Lung (tissue), 4 donors: ENCODE data around the gene ST6GAL2.

DNA sequence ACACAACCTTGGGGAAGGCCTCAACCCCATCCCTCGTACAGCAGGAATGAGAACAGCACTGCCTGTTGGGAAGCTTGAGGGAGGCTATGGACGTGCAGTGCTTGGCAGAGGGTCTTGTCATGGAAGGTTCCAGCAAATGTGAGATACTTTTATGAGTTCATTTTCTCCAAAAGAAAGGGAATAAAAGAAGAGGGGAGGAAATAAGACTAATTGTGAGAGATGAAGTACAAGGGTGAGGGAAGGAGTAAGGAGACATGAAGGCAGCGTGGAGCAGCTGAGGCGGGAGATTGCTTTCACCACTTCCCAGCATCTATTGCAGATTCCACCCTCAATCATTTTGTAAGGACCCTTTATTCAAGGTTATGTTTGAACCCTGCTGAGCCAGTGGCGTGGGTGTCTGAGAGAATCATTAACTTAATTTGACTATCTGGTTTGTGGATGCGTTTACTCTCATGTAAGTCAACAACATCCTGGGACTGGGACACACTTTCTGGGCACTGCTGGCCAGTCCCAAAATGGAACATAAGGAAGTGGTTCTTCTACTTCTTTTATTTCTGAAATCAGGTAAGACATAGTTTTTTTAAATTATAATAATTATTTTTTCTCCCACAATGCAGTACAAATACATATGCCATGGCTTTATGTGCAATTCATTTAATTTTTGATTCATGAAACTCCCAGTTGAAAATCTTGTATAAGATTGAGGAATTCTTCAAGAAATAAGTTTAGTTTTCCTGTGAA is 86.4 kb downstream of the RGPD3 start:
- PRO-cap = no peak
- RAMPAGE, long total RNA = no peak
- RRBS = no CpG with 5 or more reads among the region's 6 CpGs

- PRO-cap = no peak
- RAMPAGE, long total RNA = no peak
- RRBS = no CpG with 5 or more reads among the region's 12 CpGs
These were observed 83.6 kb downstream of the RGPD3 start for GRCh38 chr2:106384448-106385131.

GRCh38 chr2:106885766-106886298 is at the start of gene ST6GAL2:
TSS of gene ST6GAL2 (minus strand) at chr2:106886167.
- PRO-cap = no peak
- RAMPAGE, long total RNA = no peak
- RRBS = 4% methylated on average over 12 of the region's 45 CpGs

GRCh38 chr2:107828690-107829184 is 2.0 kb downstream of the RGPD4 start:
- PRO-cap = no peak
- RAMPAGE, long total RNA = no peak
- RRBS = no CpG with 5 or more reads among the region's 71 CpGs

GRCh38 chr2:108385715-108385992 is 7.9 kb downstream of the SULT1C4 start:
- PRO-cap = no peak
- RAMPAGE, long total RNA = no peak

GRCh38 chr2:108601156-108601675 is 66.9 kb downstream of the LIMS1 start:
- PRO-cap = no peak
- RAMPAGE, long total RNA = no peak
- RRBS = no CpG with 5 or more reads among the region's 11 CpGs

- PRO-cap = no peak
- RAMPAGE, long total RNA = no peak
- RRBS = no CpG with 5 or more reads among the region's 4 CpGs
These were observed 84.7 kb downstream of the LIMS1 start for GRCh38 chr2:108618918-108619346.

GRCh38 chr2:108657525-108658005 is 61.7 kb upstream of the RANBP2 start:
- PRO-cap = no peak
- RAMPAGE, long total RNA = no peak
- RRBS = no CpG with 5 or more reads among the region's 4 CpGs

- PRO-cap = no peak
- RAMPAGE, long total RNA = no peak
- RRBS = no CpG with 5 or more reads among the region's 7 CpGs
These were observed 8.6 kb downstream of the RANBP2 start for GRCh38 chr2:108727791-108728298.

- PRO-cap = no peak
- RAMPAGE, long total RNA = no peak
- RRBS = no CpG with 5 or more reads among the region's 17 CpGs
These were observed 944 bp downstream of the EDAR start for GRCh38 chr2:108987962-108988590.

GRCh38 chr2:109185313-109185726 is 56.3 kb downstream of the SH3RF3 start:
- PRO-cap = no peak
- RAMPAGE, long total RNA = no peak
- RRBS = no CpG with 5 or more reads among the region's 4 CpGs

DNA sequence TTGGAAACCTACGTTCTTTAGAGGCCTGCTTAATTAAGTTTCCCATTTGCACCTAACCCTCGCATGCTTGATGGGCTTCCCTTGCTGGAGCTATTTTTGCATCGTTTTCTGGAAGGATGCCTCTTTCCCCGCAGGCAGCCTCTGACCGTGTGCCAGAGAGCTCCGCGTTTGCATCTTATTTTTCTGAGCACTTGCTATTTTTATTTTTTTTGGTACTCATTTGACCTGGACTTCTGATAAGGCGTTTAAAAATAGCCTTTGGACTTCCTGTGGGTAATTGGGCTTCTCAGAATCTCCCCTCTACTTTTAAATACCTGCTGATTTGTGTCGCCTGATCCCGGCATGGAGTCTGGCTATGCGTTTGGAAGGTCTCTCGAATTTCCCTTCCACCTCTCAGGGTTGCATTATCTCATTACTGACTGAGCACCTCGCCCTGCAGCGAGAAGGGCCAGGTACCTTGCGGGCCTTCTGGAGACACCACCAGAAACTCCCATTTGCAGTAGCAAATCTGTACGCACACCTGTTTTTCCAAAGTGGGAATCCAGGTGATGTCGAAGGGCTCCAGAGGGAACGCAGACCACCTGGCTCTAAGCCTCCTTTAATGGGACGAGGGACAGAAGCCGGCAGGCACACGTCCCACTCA is 66.6 kb downstream of the SH3RF3 start:
- PRO-cap = no peak
- RAMPAGE, long total RNA = no peak
- RRBS = no CpG with 5 or more reads among the region's 21 CpGs

DNA sequence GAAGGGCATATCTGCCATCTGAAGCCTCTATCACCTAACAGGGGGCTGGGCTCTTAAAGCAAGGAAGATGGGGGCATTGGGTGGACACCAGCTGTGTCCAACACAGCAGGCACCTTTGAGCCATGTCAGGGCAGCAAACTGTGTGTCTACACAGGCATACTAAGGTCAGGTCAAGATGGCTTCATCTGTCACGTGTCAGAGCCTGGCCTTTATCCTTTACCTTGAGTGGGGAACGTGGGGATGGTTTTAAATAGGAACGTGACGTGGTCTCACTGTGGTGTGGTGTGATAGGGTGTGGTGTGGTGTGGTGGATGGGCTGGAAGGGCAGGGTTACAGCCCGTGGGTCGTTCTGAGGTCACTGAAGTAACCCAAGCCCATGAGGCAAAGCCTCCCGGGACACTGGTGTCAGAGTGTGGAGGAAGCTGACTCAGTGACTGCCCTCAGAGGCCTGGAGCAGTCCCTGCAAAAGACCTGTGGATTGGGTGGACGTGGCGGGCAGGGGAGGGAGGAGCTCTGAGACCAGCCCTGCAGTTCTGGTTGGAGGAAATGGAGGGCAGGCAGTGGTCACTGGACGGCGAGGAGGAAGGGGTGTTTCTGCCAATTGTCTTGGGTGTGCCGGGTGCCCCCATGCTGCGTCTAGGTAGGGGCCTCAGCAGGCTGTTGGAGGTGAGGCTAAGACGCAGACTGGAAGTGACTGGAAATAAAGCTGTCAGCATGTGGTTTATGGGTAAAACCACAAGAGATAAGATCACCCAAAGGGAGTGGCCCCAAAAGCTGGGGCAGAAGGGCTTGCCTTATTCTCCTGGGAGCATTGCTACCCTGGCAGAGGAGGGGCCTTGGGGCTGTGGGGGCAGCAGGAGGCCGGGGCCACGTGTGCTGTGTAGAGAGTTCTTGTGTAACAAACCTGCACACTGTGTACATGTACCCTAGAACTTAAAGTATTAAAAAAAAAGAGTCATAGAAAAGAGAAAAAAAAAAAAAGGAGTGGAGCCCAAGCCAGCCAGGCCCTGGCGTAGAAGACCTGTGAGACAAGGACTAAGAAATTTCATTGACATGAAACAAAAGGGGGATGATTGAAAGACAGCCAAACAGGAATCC is 84.8 kb downstream of the SH3RF3 start:
- PRO-cap = no peak
- RAMPAGE, long total RNA = no peak
- RRBS = no CpG with 5 or more reads among the region's 17 CpGs

DNA sequence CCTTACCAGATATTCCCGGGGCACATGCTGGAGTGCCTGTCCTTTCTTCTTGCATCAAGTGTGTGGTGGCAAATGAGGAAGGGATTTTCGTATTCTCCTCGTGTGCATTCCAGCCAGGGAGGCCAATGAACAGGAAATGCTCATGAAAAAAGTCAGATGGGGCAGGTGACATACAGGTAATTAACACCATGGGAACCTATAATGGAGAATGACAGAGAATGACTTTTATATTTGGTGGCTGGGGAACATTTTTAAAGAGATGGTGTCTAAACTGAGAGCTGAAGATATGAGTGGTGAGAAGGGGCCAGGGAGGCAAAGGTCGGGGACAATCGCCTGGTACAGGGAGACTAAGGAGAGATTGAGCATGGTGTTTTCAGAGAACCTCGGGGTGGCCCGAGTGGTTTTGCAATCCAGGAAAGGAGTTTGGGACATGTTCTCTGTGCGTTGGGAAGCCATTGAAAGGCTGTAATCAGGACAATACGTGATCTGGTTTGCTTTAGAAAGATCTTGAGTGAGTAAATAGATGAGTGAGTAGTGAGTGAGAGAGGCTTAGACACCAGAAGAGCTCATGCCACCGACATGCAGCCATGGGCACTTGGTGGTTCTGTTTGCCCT is 114.5 kb downstream of the SH3RF3 start:
- PRO-cap = no peak
- RAMPAGE, long total RNA = no peak
- RRBS = 63% methylated on average over 1 of the region's 10 CpGs

DNA sequence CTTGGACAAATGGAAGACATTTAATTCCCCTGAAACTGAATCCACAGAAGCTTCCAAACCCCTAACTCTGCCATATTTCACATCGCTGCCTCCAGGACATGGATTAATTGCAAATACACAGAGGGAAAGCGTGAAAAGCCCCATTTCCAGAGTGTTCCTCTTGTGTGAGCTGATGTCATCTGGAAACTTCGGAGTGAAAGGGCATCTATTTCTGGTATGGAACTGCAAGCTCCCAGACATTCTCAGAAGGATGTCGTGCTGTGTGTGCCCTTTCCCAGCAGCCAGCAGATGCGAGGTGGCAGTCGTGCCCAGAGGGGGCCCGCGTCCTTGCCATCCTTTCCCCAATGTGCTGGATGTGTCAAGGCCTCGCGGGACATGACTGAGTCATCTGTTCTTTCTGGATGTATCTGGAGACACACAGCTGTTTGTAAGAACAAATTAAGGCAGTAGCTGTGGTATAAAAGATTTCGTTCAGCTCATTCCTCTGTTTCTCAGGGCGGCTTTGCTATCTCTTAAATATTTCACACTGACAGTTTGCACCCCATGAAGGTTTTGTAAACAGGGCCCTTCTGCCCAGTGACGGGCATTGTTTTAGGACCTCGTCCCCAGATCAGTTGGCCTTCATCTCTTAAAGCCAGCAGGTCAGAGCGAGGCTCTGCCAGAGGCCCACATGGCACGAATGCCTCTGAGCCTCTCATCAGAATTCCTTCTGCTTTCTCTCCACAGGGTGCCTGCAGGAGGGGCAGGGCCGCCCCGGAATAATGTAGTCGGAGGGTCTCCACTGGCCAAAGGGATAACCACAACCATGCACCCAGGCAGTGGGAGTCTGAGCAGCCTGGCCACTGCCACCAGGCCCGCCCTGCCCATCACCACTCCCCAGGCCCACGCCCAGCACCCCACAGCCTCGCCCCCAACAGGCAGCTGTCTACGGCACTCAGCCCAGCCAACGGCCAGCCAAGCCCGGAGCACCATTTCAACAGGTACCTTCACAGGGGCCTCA is 177.3 kb downstream of the SEPTIN10 start:
- PRO-cap = no peak
- RAMPAGE, long total RNA = no peak
- RRBS = 40% methylated on average over 1 of the region's 25 CpGs

DNA sequence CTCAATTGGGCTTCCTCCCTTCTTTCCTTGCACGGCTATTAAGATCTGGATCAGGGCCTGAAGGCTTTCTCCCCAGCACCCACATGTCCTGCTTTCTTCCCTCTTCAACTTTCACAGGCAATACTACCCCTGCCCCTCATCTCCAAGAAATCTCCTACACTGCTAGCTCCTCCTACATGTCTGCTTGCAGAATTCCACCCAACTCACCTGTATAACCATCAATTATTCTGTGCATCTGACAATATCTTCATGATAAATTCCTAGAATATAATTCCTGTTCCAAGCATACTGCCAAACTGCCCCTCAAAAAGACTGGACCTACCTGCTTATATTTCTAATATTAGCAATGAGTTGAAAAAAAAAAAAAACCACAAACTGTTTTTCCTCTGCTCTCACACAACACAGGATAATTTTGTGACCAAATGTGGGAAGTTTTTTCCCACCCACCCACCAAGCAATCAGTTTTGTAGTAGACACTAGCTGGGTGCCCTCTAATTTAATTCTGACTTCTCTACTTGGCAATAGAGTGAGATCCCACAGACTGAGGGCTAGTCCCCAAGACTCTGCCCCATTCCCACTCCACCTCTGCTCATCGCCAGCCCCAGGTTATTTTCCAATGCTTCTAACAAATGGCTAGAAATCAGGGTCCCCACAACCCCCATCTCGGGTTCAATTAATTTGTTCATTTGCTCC is 13.4 kb downstream of the SEPTIN10 start:
- PRO-cap = no peak
- RAMPAGE, long total RNA = no peak
- RRBS = no CpG with 5 or more reads among the region's 3 CpGs

DNA sequence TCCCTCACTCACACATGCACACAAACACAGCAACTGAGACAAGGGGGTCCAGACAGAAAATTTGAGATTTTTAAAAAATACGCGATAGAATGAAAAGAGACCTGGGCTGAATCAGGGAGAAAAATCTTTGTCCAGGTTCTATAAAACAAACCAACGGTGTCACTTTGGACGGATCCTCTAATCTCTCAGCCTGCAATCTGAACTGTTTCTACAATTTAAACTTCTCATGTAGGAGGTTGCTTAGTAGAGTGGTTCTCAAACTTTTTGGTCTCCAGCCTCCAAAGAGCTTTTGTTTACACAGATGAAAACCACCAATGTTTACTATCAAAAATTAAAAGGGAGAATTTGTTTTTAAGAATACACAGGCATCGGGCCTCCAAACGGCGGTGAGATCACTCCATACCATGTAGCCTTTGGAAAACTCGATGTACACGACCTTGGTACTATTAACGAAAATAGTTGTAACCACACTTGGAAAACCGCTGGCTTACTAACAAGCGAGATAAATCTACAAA is 1.0 kb downstream of the SEPTIN10 start:
- PRO-cap = no peak
- RAMPAGE, long total RNA = no peak
- RRBS = no CpG with 5 or more reads among the region's 12 CpGs

DNA sequence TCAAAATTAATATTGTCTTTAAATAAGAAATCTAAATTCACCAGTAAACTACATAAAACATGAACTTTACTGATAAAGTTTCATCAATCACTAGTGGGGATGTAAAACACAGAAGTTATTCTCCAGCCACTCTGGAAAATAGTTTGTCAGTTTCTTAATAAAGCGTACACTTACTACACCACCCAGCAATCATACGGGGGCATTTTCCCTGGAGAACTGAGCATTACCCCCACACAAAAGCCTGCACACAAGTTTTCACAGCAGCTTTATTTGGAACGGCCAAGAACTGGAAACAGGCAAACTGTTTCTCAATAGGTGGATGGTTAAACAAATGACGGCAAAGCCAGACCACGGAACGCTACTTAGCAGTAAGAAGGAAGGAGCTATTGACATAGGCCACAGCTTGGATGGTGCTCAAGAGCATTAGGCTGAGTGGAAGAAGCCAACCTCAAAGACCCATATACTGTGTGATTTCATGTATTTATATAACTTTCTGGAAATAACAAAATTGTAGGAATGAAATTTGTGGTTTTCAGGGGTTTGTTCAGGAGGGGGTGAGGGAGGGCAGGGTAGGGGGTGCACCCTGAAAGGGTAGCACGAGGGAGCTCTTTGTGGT is 9.0 kb downstream of the MALL start:
- PRO-cap = no peak
- RAMPAGE, long total RNA = no peak
- RRBS = no CpG with 5 or more reads among the region's 7 CpGs

GRCh38 chr2:110219334-110219828 is 7.0 kb upstream of the MTLN start:
- PRO-cap = no peak
- RAMPAGE, long total RNA = no peak
- RRBS = no CpG with 5 or more reads among the region's 1 CpG

GRCh38 chr2:110780403-110780868 is 48.1 kb downstream of the ACOXL start:
- PRO-cap = no peak
- RAMPAGE, long total RNA = no peak
- RRBS = no CpG with 5 or more reads among the region's 3 CpGs